Sigmoid colon (tissue), 4 donors: ENCODE measurements around the genes KIAA1191, FAF2, FGFR4 and GRK6.

GRCh38 chr5:174019653-174020185, 25.8 kb upstream of the NSG2 start:
- PRO-cap = no peak
- RAMPAGE, long total RNA, 4 experiments = no peak in any of the 4 experiments

DNA sequence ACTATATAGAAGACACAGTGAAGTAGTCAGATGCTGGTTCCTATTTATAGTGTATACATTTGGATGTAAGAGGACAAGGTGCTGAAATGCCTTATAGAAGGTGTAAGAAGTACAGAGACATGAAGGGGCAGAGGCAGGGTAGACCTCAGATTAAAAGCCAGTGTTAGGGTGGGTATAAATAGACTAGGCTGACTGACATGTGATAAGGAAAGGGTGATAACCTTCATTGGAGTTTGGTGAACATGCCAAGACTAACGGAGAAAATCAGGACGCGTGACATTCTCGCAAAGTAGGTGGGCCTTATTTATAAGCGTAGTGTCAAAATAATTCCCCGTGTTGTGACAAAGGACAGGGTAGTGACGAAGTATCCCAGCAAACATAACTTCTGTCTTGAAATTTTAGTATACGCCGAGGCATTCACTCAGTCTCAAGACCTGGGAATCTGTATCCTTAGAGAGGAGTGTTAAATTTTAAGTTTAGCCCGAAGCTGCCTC, 59.0 kb upstream of the HRH2 start:
- PRO-cap = no peak
- RAMPAGE, long total RNA, 4 experiments = no peak in any of the 4 experiments

DNA sequence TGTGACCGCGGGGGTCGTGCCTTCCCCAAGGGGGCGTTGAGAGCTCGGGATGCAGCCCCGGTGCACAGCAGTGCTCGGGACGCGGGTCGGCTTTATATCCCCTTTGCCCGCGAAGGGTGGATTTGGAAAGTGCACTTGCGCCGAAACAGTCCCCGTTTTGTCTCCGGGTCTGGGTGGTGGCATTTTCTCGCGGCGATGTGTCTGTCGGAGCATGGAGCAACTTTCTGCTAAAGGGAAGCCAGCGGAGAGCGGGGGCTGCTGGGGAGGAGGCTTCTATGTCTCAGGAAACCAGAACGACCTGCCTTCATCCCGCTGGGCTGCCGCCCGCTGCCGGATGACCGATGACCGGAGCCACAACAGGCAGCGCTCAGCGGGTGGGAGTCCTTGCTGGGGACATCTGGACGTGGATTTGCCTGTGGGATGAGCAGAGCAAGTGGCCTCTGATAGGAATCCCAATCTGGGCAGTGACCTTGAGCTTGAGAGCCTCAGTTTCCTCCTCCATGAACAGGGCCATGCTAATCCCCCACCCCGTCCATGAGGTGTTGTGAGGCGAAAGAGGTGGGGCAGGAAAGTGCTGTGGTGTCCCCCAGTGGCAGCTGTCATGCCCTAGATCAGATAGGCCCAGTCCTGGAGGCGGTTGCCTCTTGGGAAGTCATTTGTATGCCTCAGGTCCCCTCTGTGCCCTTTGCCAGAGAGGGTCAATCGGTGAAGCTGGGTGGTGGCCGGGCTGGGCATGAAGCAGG, 681 bp downstream of the HRH2 start:
- PRO-cap = no peak
- RAMPAGE, long total RNA, 4 experiments = no peak in any of the 4 experiments

GRCh38 chr5:176216281-176216853, 21.9 kb upstream of the SIMC1 start:
- PRO-cap = no peak
- RAMPAGE, long total RNA, 4 experiments = no peak in any of the 4 experiments

DNA sequence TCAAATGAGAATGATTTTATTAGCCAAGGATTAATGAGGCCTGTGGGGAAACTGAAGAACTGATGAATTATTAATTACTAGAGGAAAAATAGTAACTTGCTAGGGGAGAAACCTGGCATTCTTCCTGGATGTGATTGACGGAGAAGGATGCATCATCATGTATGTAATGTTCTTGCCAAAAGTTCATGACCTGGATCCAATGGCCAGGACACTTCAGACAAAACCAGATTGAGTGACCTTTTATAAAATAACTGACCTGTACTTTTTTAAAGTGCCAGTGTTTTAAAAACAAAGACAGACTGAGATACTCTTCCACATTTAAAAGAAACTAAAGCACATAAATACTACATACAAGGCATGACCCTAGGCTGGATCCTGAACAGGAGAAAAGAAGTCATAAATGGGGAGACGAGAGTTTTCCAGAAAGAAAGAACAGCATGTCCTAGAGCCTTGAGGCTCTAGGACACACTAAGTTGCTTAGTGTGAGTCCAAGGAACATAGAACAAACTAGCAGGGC, 23.6 kb downstream of the KIAA1191 start:
- PRO-cap = no peak
- RAMPAGE, long total RNA, 4 experiments = no peak in any of the 4 experiments

- PRO-cap = unidirectional peak, minus-strand start at chr5:176361800
- RAMPAGE, long total RNA, 4 experiments = start-site peak on the minus strand in 4 of 4 experiments, at chr5:176361761-176361801 at its widest, 52 to 352 reads per replicate
Measured at GRCh38 chr5:176361416-176362331, at the start of gene KIAA1191. Gene KIAA1191 (minus strand): TSS chr5:176361764.

DNA sequence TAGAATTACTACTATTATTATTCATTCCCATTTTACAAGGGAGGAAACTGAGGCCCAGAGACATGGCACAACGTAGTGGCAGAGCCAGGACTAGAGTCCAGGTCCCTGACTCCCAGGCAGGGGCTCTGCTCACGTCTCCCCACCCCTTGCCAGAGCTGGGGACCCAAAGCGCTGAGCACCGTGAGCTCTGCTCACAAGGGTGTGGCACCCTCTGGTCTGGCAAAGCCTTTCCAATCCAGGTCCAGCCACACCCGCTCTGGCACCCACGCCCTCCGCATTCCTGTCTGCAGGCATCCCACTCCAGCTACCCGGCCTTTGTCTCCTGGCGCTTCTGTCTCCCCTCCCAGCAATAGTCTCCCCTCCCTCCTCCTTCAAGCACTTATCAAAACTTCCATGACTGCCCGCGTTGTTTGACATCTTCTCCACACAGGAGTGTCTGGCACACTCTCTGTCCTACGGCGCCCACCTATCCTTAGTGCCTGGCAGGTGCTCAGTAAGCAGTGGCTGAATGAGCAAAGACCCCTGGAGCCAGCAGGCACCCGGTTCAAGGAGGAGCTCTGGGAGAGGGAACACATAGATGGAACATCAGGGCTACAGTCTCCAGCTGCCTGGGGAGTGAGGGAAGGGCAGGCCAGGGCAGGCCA, 11.9 kb downstream of the HIGD2A start:
- PRO-cap = no peak
- RAMPAGE, long total RNA, 4 experiments = no peak in any of the 4 experiments

GRCh38 chr5:176448278-176448484, at the start of gene FAF2:
Gene FAF2 (plus strand): TSS chr5:176448385.
- PRO-cap = bidirectional peak, plus-strand start at chr5:176448355, minus-strand start at chr5:176448164
- RAMPAGE, long total RNA, 4 experiments = start-site peak on the plus strand in 4 of 4 experiments, at chr5:176448364-176448402 at its widest, 32 to 197 reads per replicate

- PRO-cap = no peak
- RAMPAGE, long total RNA, 4 experiments = no peak in any of the 4 experiments
Measured at GRCh38 chr5:176526810-176527855, 10.1 kb downstream of the RNF44 start.

DNA sequence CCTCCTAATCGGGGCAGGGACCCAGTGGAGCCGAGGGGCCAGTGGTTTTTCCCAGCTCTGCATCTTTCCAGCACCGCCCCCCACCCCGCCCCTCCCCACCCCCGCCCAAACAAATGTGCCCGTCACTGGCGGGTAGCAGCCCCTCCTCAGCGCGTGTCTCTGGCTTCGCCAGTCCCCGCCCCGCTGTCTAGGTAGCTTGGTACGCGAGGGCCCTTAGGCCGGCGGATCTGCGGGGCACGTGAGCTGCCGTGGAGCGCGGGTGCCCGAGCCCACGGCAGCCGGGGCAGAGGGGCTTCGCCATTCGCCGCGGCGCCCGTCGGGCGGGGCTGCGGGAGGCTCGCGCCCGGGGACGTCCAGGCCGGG, 7.1 kb downstream of the UNC5A start:
- PRO-cap = no peak
- RAMPAGE, long total RNA, 4 experiments = no peak in any of the 4 experiments

- PRO-cap = no peak
- RAMPAGE, long total RNA, 4 experiments = no peak in any of the 4 experiments
Measured at GRCh38 chr5:176936502-176937062, 37.4 kb upstream of the HK3 start.

DNA sequence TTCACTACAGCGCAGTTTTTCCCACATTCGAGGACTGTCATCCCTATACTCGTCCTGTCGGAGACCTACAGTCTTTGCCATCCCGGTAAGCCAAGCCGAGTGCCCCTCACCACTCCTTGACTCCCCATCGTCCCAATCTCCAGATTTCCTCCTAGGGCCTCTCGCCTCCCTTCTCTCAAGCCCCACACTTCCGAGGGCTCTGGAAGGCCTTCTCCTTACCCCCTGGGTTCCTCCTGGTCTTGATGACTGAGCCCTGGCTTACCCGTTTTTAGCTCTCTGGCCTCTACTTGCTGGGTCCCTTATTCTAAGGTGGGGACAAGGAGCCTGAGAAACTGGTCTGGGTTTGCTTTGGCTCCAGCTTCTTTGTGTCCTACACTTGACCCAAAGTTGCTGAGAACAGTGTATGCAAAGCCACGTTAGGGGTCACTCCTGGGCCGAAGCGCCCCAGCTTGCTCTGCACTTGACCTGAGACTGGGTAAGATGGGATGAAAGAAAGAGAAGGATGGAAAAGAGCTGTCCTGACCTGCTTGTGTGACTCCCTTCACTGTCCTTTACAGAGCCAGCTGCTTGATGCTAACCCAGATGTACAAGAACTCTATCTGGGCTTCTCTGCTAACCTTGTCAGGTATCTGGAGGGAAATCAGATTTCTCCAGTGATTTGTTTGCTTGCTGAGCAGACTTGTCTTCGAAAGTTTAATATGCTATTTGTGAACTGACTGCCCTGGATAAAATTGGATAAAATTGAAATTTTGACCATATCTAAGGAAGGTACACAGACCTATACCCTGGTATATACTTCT, 854 bp downstream of the ZNF346 start:
- PRO-cap = no peak
- RAMPAGE, long total RNA, 4 experiments = no peak in any of the 4 experiments

DNA sequence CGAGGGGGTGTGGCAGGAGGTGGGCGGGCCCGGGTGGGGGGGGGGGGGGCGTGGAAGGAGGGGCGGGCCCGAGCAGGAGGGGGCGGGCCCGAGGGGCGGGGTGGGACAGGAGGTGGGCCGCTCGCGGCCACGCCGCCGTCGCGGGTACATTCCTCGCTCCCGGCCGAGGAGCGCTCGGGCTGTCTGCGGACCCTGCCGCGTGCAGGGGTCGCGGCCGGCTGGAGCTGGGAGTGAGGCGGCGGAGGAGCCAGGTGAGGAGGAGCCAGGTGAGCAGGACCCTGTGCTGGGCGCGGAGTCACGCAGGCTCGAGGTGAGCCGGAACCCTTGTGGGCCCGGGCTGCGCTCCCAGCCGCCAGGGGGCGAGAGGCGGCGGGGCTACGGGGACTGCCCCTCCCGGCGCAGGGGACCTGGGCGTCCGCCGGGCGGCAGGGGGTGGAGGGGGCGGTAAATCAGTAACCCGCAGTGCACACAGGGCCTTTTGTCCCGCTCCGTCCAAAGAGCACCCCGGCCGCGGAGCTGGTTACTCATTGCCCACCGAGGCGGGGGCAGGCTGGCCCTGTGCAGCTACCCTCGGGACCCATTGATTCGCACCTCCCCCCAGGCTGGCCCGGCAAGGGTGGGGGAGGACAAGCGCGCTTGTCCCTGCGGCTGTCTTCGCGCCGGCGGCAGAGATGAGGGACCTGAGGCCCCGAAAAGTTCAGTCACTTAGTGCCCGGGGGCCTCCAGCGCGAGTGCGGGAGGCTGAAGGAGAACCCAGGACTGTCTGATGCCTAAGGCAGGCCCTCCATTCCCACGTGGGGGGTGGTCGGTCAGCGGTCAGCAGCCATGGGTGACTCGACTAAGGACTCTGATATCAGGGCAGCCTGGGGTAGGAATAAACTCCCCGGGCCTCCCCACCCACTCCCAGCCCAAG, at the start of gene FGFR4:
TSS of gene FGFR4 (plus strand) at position 148 of the 913 bp plus-strand sequence.
- PRO-cap = no peak
- RAMPAGE, long total RNA, 4 experiments = no peak in any of the 4 experiments

DNA sequence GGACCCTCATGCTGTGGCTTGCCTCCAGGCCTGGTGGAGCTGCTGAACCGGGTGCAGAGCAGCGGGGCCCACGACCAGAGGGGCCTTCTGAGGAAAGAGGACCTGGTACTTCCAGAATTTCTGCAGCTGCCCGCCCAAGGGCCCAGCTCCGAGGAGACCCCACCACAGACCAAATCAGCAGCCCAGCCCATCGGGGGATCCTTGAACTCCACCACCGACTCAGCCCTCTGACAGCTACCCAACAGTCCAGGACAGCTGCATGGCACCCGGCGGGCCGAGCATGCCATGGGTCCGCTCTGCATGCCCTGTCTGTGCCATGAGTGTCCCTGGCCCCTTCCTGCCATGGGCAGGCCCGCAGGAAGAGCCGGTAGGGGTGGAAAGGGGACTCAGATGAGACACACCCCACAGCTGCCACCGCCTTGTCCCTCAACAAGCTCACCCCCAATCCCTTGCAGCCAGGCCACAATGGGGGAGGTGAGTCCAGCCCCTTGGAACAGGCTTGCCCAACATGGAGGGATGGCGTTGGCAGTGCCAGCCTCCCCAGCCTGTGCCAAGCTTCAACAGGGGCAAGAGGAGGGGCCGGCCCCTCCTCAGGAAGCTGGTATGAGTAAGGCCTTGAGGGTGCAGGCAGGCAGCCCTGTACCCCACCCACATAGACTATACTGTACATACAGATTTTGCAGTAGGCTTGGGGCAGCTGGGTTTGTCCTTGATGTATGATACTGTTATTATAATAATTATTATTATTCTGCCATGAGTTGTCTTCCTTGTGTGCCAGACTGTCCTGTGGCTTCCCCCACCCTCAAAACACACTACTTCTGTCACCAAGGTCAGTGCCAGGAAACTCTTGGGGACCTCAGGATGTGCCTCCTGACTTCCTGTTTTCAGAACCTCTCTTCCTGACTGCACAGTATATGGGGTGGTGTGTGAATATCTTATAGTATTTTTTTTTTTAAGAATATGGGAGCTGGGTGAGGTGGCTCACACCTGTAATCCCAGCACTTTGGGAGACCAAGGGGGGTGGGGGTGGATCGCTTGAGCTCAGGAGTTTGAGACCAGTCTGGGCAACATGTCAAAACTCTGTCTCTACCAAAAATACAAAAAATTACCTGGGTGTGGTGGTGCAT, 12.0 kb upstream of the SLC34A1 start:
- PRO-cap = no peak
- RAMPAGE, long total RNA, 4 experiments = no peak in any of the 4 experiments

GRCh38 chr5:177426472-177427196, at the start of gene GRK6:
Gene GRK6 (plus strand): TSS chr5:177426676.
- PRO-cap = unidirectional peak, plus-strand start at chr5:177426695; unidirectional peak, plus-strand start at chr5:177426743
- RAMPAGE, long total RNA, 4 experiments = no peak in any of the 4 experiments

DNA sequence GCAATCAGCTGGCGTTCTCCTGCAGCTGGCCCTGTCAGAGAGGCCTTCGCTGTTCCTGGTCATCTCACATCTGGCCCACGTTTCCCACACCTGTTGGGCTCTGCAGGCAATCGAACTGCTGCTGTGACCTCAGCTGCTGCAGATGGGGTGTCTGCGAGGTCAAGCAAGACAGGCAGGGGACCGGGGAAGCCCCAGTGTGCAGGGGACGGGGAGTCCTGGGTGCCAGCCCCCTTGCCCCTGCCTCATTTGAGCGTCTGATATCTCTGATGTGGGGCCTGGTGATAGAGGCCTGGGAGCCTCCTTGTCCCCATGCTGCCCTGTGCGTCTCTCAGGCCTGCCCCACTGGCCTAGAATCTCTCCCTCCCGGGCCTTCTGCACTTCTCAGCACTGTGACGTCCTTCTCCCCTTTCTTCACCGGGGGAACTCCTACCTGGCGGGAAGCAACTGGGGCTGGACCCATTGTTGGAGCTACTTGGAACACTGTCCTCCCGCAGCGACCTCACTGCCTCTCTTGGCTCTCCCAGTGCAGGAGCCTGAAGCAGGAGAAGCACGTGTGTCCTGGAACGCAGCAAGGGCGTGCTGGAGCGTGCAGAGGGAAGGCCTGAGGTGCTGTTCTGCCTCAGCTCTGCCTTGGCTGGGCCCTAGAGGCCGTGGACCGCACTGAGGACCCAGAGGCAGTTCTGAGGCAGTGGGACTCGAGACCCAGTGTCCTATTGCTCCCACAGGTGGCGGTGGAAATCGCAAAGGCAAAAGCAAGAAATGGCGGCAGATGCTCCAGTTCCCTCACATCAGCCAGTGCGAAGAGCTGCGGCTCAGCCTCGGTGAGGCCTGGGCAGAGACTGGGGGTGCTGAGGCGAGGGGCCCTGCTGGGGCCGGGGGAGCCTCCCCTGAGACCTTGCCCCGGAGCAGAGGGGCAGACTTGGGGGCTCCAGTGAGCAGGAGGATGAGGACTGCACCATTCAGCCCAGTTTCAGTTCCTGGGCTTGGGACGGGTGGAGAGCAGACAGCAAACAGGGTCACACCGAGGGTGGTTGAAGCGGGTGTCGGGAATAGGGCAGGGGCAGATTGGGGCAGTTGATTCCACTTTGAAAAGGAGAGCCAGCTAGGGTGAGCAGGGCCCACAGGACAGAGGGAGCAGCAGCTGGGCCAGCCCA, 4.0 kb downstream of the GRK6 start:
- PRO-cap = no peak
- RAMPAGE, long total RNA, 4 experiments = no peak in any of the 4 experiments

DNA sequence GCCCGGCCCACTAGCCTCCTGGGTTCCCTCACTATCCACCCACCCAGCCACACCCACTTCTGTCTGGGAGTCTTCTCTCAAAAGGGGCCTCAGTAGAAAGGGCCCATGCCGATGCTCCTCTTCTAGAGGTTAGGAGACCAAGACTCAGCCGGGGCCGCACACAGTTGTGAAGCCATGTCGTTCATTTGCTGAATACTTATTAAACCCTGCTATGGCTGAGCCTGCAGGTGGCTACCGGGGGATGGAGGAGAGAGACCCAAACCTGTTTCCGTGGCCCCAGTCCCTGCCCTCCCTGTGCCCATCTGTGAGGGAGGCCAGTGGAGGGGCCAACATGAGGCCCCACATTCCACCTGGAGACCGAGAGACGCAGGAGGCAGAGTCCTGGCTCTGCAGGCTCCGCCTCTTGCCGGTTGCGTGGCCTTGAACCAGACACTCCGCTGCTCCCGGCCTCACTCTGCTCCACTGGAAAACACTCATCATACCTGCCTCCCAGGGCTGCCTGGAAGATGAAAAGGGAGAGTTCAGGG, 8.7 kb downstream of the GRK6 start:
- PRO-cap = no peak
- RAMPAGE, long total RNA, 4 experiments = no peak in any of the 4 experiments

- PRO-cap = no peak
- RAMPAGE, long total RNA, 4 experiments = no peak in any of the 4 experiments
Measured at GRCh38 chr5:177445817-177446000, 905 bp upstream of the PRR7 start.

GRCh38 chr5:177475455-177475862, 2.0 kb upstream of the DBN1 start:
- PRO-cap = no peak
- RAMPAGE, long total RNA, 4 experiments = no peak in any of the 4 experiments

GRCh38 chr5:177484525-177485129, 11.2 kb upstream of the DBN1 start:
- PRO-cap = no peak
- RAMPAGE, long total RNA, 4 experiments = no peak in any of the 4 experiments